ENCODE measurements around the genes MRGPRG and ART5.

GRCh38 chr11:3006687-3007541 is 14.8 kb upstream of the NAP1L4 start:
- RRBS, result 96% methylated on average over 2 of the region's 22 CpGs

DNA sequence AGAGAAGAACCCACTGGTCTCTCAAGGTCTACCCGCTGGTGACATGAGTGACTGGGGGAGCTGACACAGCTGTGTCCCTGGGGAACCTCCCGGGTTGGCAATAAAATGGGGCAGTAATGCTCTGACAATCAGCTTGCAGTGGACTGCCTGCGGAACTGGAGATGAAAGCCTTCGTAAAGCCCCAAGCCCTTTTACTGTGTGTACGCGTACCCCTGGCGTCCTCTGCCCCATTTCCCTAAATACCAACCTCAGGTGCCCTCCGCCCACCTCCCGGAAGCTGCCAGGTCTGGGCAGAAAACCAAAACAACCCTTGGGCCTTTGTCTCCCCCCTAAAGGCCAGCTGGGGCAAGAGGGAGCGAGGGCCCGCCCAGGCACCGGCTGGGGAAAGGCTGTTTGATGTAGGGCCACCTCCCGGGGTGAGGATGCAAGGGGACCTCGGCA is 771 bp downstream of the CARS1 start:
- RRBS, result 0% methylated on average over 4 of the region's 14 CpGs

GRCh38 chr11:3072742-3073568 is 15.7 kb upstream of the CARS1 start:
- RRBS, result no CpG with 5 or more reads among the region's 15 CpGs

GRCh38 chr11:3090810-3091097 is 33.5 kb upstream of the CARS1 start:
- RRBS, result no CpG with 5 or more reads among the region's 5 CpGs

DNA sequence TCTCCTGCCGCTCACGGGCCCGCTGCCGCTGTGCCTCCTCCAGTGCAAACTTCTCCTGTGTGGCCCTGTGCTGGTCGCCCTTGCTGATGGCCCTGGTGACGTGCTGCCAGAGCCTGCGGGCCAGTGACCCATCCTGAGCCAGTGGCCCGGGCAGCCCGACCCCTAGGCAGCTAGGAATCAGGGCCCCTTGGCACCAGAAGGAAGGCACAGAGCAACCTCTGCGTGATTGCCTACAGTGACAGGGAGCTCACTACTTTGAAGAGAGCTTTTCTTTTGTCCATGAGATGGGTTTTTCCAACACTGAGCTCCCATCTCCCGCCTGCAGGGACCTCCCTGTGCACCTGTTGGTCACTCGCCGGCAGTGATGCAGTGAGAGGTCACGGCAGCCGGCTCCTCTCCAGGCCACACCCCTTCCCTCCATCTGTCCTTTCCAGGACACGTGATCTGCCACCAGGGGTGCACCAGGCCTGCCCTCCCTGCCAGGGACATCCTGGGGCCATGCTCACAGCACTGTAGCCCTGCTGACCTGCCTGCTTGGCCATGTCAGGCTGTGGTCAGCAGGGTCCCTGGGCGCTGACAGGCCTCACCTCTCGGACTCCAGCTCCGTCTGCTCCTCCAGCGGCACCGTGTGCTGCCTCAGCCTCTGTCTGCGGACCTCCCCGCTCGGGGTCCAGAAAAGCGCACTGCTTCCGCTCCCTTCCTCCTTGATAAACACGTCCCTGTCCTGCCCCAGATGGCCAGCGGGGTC is 35.9 kb upstream of the CARS1 start:
- RRBS, result no CpG with 5 or more reads among the region's 28 CpGs

- RRBS, result no CpG with 5 or more reads among the region's 19 CpGs
These were observed 43.0 kb upstream of the CARS1 start for GRCh38 chr11:3100133-3100668.

DNA sequence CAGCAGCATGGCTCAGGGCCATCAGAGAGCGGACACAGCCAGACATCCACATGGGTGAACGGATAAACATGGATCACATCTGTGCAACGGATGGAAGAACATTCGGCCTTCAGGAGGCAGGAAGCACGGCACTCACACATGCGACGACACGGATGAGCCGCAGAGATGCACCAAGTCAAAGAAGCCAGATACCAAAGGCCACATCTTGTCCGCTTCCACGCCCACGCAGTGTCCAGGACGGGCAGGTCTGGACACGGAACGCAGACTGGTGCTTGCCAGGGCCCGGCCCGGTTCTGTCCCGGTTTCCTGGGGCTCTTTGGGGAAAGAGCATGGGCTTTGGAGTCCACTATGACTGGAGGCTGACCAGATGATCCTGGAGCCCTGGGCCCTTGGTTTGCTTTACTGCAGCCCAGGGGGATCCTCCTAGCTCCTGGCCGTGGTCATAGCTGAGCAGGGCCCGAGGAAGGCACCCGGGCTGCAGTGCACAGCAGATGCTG is 21.7 kb downstream of the OSBPL5 start:
- RRBS, result no CpG with 5 or more reads among the region's 21 CpGs

DNA sequence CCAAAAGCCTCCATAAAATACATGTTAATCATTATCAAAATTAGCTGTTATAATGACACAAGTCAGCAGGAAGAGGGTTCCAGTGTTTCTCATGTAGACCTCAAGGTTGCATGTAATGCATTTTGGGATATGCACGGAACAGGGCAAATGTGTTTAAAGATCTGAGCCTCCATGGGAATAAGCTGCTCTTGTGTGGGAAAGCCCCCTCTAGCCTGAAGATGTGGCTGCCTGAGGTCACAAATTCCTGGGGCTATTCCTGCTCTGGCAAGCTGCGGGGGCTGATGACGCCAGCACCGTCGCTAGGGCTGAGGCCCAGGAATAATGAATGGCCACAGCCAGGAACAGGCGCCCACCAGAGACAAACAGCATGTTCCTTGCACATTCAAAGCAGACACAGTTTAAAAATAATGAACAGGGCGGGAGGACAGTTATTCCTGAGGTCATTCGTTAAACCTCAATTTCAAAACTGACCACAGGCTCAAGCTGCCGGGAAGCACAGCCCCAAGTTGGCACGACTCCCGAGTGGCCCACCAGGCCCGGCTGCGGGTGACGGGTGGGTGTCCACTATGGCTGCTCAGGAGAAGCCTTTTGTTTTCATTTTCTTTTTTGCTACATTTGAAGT is 11.7 kb downstream of the OSBPL5 start:
- RRBS, result 78% methylated on average over 4 of the region's 14 CpGs

GRCh38 chr11:3161177-3161864 is 3.8 kb downstream of the OSBPL5 start:
- RRBS, result no CpG with 5 or more reads among the region's 17 CpGs

GRCh38 chr11:3169003-3170116 is 4.2 kb upstream of the OSBPL5 start:
- RRBS, result no CpG with 5 or more reads among the region's 39 CpGs

DNA sequence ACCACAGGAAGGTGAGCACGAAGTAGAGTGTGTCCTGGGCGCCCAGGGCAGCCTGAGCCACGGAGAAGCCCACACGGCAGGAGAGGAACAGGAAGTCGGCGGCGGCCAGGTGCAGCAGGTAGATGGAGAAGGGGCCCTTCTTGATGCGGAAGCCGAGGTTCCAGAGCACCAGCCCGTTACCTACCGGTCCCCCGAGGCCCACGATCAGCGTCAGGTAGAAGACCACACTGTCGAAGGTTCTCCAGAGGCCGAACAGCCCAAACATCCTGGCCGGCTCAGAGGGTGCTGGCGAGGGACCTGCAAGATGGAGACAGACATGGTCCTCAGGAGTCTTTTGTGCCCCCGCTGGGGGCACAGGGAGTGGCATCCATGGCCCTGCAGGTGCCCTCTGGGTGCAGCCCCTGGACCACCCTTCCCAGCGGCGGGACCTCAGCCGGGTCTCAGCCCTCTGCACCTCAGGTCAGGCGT is at the start of gene MRGPRG:
MRGPRG (minus strand) TSS at position 265 of the 468 bp plus-strand sequence.
- RRBS, result 82% methylated on average over 6 of the region's 23 CpGs

DNA sequence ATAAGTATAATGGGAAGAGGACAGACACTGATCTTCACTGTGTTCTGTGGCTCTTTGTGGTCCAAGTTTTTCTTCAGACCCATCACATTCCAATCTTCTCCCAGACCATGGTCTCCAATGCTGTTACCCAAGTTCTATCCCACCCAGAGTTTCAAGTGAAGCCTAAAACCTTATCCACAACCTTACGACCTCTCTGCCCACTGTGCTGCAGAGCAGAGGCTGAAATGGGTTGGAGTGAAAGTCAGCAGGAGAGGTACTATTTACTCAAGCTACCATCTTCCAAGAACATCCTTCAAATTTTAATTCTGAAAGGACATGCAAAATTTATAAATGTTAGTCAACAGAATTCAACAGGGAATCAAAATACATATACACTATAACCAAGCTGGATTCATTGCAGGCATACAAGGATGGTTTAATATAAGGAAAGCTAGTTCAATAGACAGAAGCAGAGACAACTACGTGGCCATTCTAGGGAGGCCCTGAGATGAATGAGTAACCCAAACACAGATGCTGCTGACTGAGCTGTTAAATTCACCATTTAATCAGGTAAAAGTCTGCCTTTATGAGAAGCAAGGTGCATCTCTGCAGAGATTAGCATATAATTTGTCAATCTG is 6.9 kb upstream of the ZNF195 start:
- RRBS, result no CpG with 5 or more reads among the region's 2 CpGs

DNA sequence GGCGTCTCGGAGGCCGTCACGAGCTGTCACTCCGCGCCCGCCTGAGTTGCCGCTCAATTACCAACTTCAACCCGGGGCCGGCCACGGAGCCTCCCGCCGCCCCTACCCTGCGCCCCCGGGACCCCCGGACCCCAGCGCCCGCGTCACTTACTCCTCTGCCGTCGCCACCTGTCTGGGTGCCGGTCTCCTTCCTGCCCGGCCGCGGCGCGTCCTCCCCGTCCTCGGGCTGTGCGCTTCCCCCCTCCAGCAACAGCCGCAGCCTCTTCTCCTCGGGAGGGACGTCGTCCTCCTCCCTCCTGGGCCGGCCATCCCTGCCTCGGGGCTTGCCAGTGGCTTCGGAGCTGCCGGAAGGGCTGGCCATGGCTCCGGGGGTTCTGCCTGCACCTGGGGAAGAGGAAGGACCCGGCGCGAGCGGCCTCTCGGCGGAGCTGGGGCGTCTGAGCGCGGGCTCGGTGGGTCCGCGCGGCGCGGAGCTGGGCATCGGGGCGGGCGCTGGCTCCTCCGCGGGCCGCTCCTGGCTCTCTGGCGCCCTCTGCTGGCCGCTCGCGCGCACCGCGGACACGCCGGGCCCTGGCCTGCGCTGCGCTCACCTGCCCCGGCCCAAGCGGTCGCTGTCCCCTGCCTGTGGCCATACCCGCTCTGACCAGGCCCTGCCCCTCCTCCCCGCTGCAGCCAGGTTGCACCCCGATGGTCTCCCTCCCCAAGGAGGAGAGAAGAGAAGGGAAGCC is 60.9 kb downstream of the ART5 start:
- RRBS, result no CpG with 5 or more reads among the region's 77 CpGs

DNA sequence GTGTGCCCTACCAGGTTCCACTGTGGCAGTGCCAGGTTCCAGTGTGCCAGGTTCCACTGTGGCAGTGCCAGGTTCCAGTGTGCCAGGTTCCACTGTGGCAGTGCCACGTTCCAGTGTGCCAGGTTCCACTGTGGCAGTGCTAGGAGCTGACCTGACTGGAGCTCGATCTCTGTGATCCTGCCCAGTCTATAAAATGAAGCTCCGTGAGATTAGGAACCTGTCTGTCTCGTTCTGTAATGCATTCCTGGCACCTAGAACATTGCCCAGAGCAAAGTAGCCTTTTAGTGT is 36.1 kb downstream of the ART5 start:
- RRBS, result no CpG with 5 or more reads among the region's 4 CpGs

GRCh38 chr11:3641727-3642471 is at the start of gene ART5:
Gene ART5, minus strand, starts transcription at chr11:3641992.
- RRBS, result 5% methylated on average over 22 of the region's 53 CpGs

DNA sequence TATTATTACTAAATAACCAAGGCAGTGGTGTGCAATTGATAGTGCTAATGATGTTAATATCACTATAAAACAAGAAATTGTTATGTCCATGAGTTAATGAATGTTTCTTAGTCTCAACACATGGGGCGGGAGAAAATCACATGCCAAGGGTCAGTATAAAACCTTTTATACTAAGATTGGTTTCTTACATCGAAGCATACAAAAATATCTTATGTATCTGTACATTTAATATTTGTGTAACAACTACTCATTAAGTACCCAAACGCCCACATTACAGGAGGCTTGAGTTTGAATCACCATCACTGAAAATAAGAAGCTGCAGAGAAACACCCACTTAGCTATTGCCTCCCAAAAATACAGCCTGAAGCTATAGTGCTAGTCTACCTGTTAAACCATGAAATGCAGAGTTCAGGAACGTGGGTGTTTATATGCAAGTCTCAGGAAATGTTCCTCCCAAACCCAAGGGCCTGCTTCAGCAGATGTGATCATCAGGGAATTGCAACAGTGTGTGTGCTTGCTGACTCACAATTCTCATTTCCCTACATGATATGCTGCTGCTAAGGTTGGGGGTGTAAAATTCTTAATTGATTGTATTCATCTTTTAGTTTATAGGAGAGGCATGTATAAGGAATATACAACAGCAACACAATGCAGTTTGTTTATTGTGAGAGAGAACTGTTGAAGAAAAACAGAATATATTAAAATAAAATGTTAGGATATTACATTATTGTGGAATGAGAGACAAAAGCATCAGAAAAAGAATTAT is 49.7 kb downstream of the NUP98 start:
- RRBS, result no CpG with 5 or more reads among the region's 4 CpGs

- RRBS, result no CpG with 5 or more reads among the region's 2 CpGs
These were observed 1.2 kb downstream of the PGAP2 start for GRCh38 chr11:3809445-3810156.

GRCh38 chr11:3825675-3826397 is 14.9 kb downstream of the RHOG start:
- RRBS, result no CpG with 5 or more reads among the region's 5 CpGs

GRCh38 chr11:3837489-3838196 is 3.1 kb downstream of the RHOG start:
- RRBS, result no CpG with 5 or more reads among the region's 4 CpGs

DNA sequence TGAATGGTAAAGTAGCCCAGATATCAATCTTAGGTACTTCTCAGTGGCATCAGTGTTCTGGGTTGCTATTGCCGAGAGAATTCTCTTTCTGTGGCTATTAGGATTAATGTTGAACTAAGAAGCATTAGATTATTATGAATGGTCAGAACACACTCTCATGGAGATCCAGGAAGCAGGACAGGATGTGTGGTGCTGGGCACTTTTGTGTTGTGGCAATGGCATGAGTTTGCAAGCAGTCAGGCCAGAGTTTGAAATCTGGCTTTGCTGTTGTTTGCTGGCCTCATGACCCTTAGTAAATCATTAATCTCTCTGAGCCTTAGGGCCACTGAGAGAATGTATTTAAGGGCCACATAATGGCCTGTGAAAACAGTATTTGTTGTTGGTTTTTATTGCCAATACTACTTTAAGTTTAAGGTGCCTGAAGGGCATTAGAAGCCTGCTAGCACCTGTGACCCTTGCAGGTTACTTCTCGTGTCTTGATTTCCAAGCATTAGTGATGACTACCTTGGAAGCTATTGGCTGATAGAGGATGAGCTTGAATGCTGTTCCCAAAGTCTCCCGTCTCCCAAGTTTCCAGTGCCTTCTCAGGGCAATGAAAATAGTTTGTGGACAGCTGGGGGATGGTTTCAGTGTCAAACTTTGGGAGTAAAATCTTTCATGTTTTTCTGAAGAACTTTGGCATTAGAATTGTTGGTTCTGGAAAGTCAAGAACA is 24.5 kb downstream of the STIM1 start:
- RRBS, result no CpG with 5 or more reads among the region's 3 CpGs

Data from epithelial cell of prostate (primary cell).